Transverse colon (tissue), 4 donors: ENCODE measurements around a stretch of chr7.

- PRO-cap: no peak
- RAMPAGE, long total RNA, 4 experiments: no peak in any of the 4 experiments
Measured at GRCh38 chr7:45888846-45889284, 577 bp downstream of the IGFBP1 start.

DNA sequence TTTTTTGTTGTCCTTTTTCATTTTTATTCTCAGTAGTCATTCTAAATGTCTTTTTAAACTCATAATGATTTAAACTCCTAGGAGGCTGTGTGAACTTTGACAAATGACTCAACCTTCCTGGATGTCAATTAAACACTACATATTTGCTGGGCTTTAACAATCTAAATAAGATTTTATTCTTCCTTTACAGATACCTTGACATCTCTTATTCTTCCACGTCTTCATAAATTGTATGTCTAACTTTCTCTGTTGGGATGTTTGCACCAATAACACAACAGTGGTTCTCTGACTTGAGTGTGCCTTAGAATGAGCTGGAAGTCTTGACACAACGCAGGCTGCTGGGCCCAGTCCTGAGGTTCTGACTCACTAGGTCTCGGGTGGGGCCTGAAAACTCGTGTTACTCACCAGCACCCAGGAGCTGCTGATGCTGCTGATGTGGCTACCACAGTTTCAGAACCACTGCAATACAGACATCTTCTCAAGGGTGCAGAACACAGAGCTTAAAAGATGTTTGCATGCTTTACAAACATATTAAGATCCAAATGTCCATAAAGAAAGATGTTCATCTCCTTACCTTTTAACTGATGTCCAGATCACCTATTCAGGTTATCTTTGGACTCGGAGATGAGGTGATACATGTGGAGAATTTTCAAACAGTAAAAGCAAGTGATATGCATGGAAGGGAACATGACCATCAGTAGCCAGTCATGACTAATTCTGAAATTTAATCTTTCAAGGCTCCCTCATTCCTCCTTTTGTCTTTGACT, 565.8 kb upstream of the IGFBP3 start:
- PRO-cap: no peak
- RAMPAGE, long total RNA, 4 experiments: no peak in any of the 4 experiments

DNA sequence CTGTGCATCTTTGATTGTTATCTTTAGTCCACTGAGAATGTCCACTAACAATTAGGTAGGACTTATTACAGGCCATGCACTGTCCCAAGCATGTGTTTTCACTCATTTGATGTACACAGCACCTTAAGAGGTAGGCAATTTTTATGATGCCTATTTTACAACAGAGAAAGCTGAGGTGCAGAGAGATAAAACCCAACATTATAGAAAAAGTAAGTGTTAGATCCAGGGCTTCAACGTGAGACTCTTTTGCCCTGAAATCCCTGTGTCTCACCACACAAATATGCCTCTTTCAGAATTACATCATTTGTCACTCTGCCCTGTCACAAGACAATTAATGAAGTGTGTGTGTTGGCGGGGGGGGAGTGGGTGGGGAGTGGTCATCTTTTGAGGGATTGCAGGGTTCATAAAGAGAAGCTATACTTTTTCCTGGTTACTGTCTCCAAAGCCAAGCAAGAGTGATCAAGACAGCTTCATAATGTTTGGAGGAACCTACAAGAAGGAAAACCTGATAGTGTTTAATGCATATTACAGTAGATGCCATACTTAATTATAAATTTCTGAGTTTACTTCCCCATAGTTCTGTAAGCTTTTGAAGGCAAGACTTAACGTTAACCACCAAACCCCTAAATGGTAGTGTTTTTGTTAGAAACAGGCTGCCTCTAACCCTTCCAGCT, 637.7 kb upstream of the IGFBP3 start:
- PRO-cap: no peak
- RAMPAGE, long total RNA, 4 experiments: no peak in any of the 4 experiments

- PRO-cap: no peak
- RAMPAGE, long total RNA, 4 experiments: no peak in any of the 4 experiments
Measured at GRCh38 chr7:46568428-46568818, 647.4 kb upstream of the IGFBP3 start.

GRCh38 chr7:46650966-46652384, 730.4 kb upstream of the IGFBP3 start:
- PRO-cap: no peak
- RAMPAGE, long total RNA, 4 experiments: no peak in any of the 4 experiments

GRCh38 chr7:46678099-46678633, 757.1 kb upstream of the IGFBP3 start:
- PRO-cap: no peak
- RAMPAGE, long total RNA, 4 experiments: no peak in any of the 4 experiments

- PRO-cap: no peak
- RAMPAGE, long total RNA, 4 experiments: no peak in any of the 4 experiments
Measured at GRCh38 chr7:46680187-46680538, 759.1 kb upstream of the IGFBP3 start.

- PRO-cap: no peak
- RAMPAGE, long total RNA, 4 experiments: no peak in any of the 4 experiments
Measured at GRCh38 chr7:47181702-47182399, 400.1 kb downstream of the TNS3 start.

DNA sequence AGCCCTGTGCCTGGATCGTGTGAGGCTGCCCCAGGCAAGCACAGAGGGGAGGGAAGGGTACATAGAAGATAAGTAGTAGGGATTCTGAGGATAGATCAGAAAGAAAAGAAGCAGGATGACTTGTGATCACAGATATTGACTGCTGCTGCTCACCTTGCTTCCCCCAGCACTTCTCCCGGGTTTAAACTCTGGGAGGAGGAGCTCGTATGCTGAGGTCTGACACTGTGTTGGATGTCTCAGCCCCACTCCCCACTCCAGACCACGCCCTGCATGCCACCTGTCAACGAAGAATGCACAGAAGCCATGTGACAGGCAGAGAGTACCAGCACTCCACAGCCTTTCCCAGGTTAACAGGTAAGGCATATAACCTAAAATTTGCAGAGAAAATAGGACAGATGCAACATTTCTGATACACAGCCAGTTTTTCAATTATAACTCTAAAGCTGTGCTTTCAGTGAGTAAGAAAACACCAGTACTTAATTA, 388.9 kb downstream of the TNS3 start:
- PRO-cap: unidirectional peak, minus-strand start at position 177 of the sequence
- RAMPAGE, long total RNA, 4 experiments: no peak in any of the 4 experiments

DNA sequence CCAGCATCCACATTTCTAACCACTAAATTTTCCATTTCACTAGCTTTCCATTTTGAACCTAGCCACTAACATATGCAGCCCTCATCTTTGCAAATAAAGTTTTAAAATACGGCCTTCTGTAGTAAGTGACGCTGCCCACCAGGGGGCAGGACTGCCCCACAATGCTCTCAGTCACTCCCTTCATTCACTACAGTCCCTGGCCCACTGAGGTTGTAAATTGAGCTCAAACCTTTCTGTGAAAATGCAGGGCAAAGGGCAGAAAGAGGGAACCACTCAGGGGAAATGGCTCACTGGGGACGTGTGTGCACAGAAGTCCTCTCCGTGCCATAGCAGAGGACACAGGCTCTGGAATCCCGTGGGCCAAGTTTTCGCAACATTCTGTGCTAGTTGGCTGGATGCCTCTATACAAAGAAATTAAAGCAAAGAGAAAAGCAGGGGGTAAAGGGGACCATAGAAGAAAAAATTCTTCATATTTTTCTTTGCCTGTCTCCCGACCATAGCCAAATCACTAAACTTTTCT, 315.6 kb downstream of the TNS3 start:
- PRO-cap: unidirectional peak, plus-strand start at position 258 of the sequence
- RAMPAGE, long total RNA, 4 experiments: no peak in any of the 4 experiments

GRCh38 chr7:47291256-47292086, 290.4 kb downstream of the TNS3 start:
- PRO-cap: bidirectional peak, plus-strand start at chr7:47291652, minus-strand start at chr7:47291548
- RAMPAGE, long total RNA, 4 experiments: no peak in any of the 4 experiments

DNA sequence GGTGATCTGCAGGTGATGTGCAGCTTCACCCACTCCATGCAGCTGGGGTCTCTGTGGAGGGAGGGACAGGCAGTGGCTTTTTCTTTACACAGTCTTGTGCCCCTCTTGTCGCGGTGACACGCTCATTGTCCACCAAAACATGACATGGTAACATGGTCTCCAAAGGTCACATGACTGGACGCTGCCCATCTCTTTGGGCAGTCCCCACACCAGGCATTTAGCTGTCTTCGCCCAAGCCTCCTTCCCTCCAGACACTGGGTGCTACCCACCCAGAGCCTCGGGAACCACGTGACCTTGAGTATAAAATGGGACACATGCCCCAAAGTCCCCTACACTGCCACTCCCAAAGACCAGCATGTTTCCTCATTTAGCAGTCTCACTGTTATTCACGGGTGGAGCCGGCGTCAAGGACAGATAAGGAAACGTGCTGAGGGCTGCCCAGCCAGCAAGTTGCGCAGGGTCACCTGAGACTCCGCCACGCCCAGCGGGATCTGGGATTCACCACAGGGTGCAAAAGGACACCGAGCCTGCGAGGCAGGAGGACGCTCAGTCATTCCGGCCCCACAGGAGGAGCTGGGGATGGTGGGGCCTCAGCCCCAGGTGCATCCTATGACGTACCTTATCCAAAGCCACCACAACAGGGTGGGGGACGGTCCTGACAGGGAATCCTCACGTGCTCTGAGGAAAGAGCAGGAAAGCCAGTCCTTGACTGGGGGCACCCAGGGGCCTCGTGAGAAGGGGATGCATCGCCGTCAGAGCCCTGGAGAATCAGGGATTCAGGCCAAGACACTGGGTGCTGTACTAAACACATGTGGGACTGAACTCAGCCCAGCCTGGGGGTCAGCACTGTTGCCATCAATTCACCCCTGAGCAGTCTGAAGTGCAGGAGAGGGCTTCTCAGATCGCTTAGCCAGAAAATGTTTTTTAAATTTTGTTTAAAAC, 226.9 kb downstream of the TNS3 start:
- PRO-cap: bidirectional peak, plus-strand start at position 524 of the sequence, minus-strand start at position 379 of the sequence
- RAMPAGE, long total RNA, 4 experiments: start-site peak on the minus strand in 1 of 4 experiments, centred at positions 309 to 680 of the sequence, 5 to 11 reads per replicate

DNA sequence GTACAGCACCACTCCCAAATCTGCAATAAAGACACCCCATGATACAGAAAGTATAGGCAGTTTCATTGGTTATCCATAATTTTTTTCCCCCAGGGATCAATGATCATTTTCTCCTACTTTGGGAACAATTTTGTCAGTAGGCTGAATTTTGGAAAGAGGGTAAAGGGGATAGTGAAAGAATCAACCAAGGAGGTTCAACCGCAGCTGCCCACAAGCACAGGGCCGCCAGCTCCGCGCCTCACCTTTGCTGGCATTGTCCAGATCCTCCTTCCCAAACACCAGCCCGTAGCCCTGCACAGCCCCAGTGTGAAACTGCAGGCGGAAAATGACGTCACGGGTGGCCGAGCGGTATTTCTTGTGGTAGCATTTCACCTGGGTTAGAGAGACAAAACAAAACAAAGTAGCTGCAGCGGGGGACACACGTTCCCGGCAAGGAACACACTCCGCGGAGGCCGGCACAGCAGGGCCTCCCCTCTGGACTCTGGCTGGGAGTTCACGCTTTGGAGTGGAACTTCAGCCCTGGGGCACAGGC, 181.3 kb downstream of the TNS3 start:
- PRO-cap: no peak
- RAMPAGE, long total RNA, 4 experiments: start-site peak on the minus strand in 1 of 4 experiments, centred at position 171 of the sequence, 20 reads per replicate

GRCh38 chr7:47401075-47401365, 180.9 kb downstream of the TNS3 start:
- PRO-cap: no peak
- RAMPAGE, long total RNA, 4 experiments: no peak in any of the 4 experiments

DNA sequence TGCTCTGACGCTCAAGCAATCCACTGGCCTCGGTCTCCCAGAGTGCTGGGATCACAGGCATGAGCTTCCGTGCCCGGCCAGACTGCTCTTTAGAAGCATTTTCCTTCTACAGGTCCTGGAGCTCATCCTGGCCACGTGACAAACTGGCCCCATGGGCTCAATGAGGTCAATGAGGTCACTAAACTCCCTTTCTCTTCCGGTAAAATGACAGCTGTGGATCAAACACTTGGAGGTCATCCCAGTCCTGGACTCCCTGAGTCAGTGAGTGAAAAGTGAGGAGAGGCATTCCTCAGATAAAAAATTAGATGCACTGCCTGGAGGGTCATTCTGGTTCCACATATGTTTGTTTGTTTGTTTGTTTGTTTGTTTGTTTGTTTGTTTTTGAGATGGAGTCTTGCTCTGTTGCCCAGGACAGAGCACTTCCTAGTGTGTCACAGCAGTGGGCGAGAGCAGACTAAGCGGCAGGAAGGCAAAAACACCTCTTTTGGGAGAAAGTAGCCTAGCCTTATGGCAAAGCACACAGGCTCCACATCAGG, 134.9 kb downstream of the TNS3 start:
- PRO-cap: unidirectional peak, minus-strand start at position 84 of the sequence
- RAMPAGE, long total RNA, 4 experiments: no peak in any of the 4 experiments

DNA sequence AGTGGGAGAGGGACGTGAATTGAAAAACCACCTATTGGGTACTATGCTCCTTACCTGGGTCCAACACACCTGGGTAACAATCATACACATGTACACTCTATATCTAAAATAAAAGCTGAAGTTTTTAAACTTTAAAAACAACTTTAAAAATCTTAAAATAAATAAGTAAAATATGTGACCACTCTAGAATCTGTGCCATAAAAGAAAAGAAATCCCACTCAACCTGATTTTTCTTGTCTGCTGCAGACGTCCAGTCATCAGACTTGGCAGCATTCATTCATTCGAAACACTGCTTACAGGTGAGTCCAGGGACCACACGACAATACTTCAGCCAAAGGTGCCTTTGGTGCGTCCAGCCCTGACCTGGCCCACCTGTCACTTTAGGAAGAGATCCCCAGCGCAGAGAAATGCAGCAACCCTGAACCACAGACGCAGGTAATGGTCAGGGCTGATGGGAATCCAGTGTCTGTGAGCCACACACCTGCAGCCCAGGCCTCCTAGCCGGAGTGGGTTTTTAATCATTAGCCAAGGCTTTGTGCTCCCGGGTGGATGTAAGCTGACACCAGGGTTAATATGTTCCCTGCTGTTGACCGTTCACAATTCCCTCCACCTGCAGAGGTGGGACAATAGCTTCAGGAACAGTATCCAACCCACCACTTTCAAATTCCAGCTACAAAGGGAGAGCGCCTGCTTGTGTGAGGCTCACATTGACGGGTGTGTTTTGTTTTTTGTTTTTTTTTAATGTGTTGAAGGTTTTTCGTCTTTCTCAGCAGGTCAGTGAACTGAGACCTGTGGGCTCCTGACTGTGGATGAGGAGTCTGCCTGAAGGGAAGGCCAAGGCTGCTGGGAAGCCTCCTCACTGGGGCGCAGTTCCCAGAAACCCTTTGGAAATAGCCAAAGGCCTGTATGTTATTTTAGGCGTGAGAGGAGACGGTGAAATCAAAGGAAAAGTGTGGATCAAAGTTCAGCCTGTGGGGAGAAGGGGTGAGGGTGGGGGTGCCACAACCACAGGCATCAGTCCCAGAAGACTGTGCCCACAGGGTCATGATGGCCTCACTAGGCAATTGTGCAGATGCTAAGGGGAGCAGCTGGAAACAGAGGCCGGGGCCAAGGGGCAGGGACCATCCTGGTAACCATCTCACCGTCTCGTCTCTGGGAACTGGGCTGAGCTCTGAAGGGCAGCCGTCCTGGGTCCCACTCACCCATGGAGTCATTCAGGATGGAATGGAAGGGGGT, 111.3 kb downstream of the TNS3 start:
- PRO-cap: bidirectional peak, plus-strand start at position 667 of the sequence, minus-strand start at position 470 of the sequence
- RAMPAGE, long total RNA, 4 experiments: start-site peak on the minus strand in 1 of 4 experiments, centred at position 451 of the sequence, 21 reads per replicate

DNA sequence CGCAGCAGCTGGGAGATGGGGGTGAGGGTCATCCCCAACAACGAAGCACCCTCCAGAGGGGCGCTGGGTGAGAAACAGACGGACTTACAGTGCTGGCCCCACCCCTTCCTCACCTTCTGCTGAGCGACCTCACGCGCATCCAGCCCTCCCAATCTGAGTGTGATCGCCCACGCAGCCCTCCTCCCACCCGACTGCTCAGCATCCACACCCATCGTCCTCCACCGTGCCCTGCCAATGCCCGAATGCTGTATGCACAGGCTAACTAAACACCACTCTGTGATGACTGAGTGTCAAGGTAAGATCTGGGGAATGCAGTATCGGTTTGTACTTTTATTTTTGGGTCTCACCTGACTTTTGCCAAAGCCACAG, 109.1 kb downstream of the TNS3 start:
- PRO-cap: no peak
- RAMPAGE, long total RNA, 4 experiments: no peak in any of the 4 experiments

DNA sequence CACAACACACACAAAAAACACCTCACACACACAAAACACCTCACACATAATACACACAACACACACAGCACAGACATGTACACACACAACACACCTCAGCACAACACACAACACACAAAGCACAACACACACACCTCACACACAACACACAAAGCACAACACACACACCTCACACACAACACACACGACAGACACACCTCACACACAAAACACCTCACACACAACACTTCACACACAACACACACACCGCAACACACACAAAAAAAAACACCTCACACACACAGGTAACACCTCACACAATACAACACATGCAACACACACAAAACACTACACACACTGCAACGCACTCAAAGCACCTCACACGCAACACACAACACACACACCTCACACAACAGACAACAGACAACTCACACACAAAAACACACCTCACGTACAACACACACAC, 107.2 kb downstream of the TNS3 start:
- PRO-cap: no peak
- RAMPAGE, long total RNA, 4 experiments: start-site peak on the minus strand in 1 of 4 experiments, centred at position 294 of the sequence, 9 reads per replicate

GRCh38 chr7:47485035-47485987, 96.6 kb downstream of the TNS3 start:
- PRO-cap: no peak
- RAMPAGE, long total RNA, 4 experiments: no peak in any of the 4 experiments

DNA sequence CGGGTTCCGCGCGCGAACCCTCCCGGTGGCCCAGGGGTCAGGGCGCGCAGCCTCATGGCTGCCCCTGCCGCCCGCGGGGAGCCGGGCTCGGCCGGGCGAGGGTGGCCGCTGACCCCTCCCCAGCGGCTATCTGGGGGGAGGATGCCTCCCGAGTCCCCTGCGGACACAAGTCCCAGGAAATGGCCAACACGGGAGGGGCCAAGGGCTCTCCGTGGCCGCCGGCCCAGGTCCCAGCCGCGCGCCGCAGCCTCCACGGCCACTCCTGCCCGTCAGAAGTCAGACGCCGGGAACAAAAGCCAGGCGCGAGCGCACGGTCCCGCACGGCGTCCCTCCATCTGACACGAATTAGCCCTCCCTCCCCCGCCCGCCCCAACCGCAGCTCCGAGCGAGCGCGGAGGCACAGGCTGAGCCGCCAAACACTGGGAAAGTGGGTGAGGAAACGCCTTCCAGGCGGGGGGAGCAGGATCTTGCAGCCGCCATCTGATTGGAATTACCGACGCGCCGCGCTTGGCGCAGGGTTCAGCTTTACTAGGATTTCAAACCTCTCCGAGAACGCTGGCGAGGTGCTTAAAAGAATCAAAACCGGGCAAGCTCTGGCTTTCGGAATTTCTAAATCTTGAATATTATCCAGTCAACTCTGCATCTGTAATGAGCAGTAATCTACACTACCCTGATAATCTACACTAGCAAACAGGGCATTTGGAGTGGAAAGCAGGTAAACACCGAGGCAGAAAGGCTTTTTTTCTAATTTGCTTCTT, 44.7 kb downstream of the TNS3 start:
- PRO-cap: bidirectional peak, plus-strand start at position 279 of the sequence, minus-strand start at position 238 of the sequence
- RAMPAGE, long total RNA, 4 experiments: start-site peak on the minus strand in 1 of 4 experiments, centred at position 414 of the sequence, 11 reads per replicate